ENCODE data around the genes ANKRD40CL and NME2.

DNA sequence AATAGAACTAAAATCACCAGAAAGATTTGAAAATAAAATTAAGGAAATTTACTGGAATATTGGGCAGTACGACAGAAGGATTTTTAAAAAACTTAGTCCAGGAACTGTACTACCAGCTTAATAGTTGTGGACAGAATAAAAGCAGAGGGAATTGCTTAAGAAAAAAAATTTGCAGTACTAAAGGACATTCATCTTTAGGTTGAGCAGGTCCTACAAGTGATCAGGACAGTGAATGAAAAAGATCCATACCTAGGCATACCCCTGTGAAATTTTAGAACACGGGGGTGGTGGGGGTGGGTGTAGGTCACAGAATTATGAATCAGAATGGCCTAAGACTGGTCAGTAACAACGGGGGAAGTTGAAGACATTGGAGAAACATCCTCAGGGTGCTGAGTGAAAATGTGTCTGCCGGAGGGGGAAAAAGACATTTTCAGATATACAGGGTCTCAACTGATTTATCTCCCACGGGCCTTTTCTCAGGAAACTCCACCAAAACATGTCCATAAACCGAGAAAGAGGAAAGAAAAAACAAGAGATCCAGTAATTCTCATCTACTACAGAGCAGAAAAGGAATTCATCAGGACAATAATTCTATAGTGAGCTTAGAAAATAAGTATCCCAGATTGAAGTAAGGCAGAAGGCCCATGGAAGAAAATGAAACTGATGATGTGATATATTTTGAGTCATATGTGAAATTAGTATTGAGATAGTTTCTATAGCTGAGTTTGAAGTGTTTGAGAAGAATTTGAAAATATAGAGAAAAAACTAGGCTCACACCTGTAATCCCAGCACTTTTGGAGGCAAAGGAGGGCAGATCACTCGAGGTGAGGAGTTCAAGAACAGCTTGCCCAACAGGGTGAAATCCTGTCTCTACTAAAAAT, 19.5 kb downstream of the LUC7L3 start:
- PRO-cap, 3 experiments = no peak in any of the 3 experiments
- RAMPAGE, long total RNA = no peak
- RRBS, 2 experiments = no CpG with 5 or more reads among the region's 7 CpGs

DNA sequence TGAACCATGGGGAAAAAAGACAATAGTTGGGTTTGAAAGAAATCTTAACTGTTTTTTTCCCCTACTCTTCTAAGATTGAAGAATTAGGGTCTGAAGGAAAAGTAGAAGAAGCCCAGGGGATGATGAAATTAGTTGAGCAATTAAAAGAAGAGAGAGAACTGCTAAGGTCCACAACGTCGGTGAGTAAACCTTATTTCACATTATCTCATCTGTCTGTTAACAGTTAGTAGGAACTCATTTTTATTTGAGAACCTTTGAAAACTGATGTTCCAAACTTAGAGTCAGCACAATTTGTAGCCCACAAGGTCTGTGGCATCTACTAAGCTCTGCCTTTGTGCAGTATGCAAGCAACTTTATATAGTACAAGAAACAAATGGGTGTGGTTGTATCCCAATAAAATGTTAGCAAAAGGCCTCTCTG, 23.7 kb downstream of the ANKRD40CL start:
- PRO-cap, 3 experiments = no peak in any of the 3 experiments
- RAMPAGE, long total RNA = no peak
- RRBS, 2 experiments = no CpG with 5 or more reads among the region's 2 CpGs

DNA sequence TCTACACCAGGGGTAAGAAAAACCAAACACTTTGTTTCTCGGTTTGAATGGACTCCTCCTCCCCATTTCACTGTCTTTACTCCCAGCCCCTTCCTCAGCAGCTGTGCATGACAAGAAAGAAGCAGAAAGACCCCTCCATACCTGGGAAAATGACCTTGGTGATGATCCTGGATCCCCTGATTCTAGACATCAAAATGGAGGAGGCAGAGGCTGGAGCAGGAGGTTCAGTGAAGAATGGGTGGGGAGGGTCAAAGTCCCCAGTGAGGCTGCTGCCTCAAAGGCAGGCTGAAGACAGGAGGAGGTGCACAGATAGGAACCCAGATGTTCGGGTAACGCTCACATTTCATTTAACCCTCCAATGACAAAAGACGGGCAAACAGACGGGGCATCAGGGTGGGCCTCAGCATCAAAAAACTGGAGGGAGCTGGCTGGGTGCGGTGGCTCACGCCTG, at the start of gene ANKRD40CL:
Gene ANKRD40CL, minus strand, starts transcription at position 197 of the 451 bp plus-strand sequence.
- PRO-cap, 3 experiments = no peak in any of the 3 experiments
- RAMPAGE, long total RNA = no peak
- RRBS, 2 experiments = no CpG with 5 or more reads among the region's 7 CpGs

DNA sequence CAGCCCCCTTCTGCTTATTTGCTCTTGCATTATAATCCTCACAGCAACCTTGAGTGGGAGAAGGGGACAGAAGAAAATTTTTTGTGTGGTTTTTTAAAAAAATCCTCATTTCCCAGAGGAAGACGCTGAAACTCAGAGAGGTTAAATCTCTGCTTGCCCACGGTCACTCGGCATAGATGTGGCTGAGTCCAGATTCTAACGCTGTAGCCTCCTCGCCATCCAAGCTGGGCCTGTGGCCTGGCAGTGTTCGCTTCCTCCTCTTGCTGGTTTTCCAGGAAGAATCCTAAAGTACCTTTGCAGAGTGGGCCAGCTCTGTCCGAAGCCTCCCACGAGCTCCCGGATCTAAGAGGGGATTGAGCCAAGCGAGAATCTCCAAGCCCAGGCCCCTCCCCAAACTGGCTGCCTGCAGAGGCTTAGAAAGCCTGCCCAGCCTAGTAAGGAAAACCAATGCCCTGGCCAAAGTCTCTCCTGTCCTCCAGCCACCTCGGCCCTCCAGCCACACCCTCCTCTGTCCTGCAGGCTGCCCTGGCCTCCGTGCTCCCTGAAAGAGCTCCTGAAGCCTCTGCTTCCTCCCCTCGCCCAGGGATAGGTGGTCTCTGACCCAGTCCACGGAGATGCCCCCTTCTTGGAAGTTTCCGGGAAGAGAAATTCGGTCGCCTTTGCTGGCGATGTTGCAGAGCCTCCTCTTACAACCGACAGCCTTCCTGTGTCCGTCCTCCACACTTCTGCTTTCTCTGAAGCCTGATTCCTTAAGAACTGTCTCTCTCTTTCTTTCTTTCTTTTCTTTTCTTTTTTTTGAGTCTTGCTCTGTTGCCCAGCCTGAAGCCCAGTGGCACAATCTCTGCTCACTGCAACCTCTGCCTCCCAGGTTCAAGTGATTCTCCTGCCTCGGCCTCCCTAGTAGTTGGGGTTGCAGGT, 54.8 kb upstream of the TOB1 start:
- PRO-cap, 3 experiments = no peak in any of the 3 experiments
- RAMPAGE, long total RNA = no peak
- RRBS, 2 experiments = 78% methylated on average over 2 of the region's 21 CpGs; no CpG with 5 or more reads in 1 of the 2 experiments

- PRO-cap, 3 experiments = peak in 1 of 3 experiments; most common plus-strand start chr17:50925557 (in 1); most common minus-strand start chr17:50925426 (in 1)
- RAMPAGE, long total RNA = no peak
- RRBS, 2 experiments = no CpG with 5 or more reads among the region's 7 CpGs
Observed at GRCh38 chr17:50925133-50925621, 59.0 kb upstream of the TOB1 start.

DNA sequence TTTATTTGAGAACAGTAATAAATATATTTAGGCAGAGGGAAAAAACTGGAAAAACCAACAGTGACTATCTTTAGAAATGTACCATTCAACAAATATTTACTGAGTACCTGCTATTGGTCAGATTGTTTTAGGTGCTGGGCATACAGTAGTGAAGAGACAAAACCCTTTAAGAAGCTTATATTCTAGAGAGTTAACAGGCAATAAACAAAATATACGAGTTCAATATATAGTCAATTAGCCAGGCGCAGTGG, 69.6 kb upstream of the TOB1 start:
- PRO-cap, 3 experiments = no peak in any of the 3 experiments
- RAMPAGE, long total RNA = no peak
- RRBS, 2 experiments = no CpG with 5 or more reads among the region's 2 CpGs

DNA sequence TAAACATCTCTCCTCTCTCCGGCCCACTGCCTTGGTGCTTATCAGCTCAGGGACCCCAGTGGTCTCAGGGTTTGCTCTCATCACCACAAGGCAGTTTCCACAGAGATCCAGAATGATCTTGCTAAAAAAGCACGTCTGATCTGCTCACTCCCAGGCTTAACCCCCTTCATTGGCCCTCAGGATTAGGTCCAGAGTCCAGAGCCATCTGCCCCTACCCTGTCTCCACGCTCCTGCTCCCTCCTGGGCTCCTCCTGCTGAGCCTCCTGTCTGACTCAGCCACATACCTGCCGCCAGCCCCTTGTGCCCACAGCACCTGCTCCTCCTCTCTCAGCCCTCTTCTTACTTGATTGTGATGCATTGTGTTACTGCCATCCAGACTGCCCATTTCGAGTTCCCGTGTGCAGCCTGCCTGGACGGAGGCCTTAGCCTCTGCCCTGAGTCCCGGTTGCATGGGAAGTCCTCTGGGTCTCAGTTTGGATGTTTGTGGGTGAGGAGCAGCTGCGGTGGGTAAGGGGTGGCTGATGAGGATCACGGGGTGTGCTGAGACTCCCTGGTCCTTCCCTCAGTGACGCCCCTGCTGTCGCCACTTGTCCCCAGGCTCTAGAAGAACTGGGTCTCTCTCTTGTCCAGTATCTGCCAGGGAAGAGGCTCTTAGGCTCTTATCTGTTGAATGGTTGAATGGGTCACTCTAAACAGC, 76.2 kb upstream of the TOB1 start:
- PRO-cap, 3 experiments = no peak in any of the 3 experiments
- RAMPAGE, long total RNA = no peak
- RRBS, 2 experiments = no CpG with 5 or more reads among the region's 12 CpGs

DNA sequence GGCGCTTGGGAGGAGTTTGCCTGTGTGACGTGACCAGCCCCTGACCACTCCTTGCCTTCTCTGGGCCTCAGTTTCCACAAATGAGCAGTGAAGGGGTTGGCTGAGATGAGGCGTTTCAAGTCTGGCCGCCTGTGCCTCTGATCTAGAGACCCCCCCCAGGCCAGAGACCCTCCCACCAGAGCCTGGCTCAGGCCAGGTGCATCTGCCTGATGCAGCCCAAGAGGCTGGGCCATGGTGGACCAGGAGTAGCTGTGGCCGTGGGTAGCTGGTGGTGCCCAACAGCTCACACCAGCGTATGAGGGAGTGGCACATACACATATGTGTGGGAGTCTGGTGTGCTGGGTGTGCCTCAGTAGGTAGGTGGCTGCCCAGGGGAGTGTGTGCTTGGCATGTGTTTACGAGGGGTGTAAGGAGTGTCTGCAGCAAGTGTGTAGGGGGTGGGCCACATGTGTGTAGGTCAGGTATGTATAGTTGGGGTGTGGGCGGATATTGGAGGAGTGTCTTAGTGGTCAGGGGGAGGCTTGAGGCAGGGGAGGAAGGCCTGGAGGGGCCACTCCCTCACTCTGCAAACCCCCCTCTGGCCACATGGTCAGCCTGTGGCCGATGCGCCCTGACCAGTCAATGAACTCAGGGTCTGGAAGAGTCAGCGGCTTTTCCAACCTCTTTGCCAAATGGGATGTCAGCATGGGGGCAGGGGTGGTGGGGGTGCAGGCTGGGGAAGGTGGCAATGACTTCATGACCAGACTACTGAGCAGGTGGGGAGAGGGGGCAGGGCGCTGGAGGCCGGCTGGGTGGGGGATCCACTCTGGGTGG, 80.5 kb upstream of the TOB1 start:
- PRO-cap, 3 experiments = no peak in any of the 3 experiments
- RAMPAGE, long total RNA = no peak
- RRBS, 2 experiments = no CpG with 5 or more reads among the region's 13 CpGs

DNA sequence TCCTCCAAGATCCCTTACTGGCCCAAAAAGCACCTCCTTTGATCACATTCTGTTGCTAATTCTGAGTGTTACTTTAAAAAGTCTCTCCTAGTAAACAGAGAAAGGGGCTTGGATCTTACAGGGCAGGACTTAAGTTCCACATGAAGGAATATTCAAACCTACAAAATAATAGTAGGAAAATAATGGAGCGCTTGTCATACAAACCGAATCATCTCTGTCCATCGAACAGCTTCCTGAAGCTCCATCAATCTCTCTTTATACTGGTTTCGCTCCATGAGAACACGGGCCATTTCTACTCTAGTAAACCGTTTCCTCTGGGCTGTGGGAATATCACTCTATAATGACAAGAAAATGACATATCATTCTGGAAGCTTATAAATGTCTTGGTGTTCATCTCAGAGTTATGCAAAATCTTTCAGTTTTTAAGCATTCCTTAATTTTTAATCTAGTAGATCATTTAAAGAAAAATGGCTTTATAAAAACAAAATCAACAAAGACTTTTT, 119.1 kb downstream of the SPAG9 start:
- PRO-cap, 3 experiments = no peak in any of the 3 experiments
- RAMPAGE, long total RNA = no peak
- RRBS, 2 experiments = no CpG with 5 or more reads among the region's 6 CpGs

DNA sequence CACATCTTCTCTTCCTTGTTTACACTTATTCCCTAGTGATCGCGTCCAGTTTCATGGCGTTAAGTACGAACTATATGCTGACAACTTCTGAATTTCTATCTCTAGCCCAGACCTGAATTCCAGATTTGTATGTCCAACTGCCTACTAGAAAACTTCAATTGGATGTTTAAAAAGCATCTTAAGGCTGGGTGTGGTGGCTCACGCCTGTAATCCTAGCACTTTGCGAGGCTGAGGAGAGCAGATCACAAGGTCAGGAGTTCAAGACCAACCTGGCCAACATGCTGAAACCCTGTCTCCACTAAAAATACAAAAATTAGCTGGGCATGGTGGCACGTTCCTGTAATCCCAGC, 40.3 kb downstream of the SPAG9 start:
- PRO-cap, 3 experiments = no peak in any of the 3 experiments
- RAMPAGE, long total RNA = no peak
- RRBS, 2 experiments = no CpG with 5 or more reads among the region's 7 CpGs

GRCh38 chr17:51103010-51103612, 17.6 kb downstream of the SPAG9 start:
- PRO-cap, 3 experiments = no peak in any of the 3 experiments
- RAMPAGE, long total RNA = no peak
- RRBS, 2 experiments = no CpG with 5 or more reads among the region's 3 CpGs

GRCh38 chr17:51166112-51167006, at the start of gene NME2:
NME2 (plus strand) TSS chr17:51166411.
- PRO-cap, 3 experiments = peak in 3 of 3 experiments; most common plus-strand start chr17:51166411 (in 3); most common minus-strand start chr17:51166229 (in 1)
- RAMPAGE, long total RNA = start-site peak on the plus strand at chr17:51166410-51166541, 3,972 and 2,384 reads in 2 replicates
- RRBS, 2 experiments = 2 to 3% methylated on average over 65 of the region's 102 CpGs

DNA sequence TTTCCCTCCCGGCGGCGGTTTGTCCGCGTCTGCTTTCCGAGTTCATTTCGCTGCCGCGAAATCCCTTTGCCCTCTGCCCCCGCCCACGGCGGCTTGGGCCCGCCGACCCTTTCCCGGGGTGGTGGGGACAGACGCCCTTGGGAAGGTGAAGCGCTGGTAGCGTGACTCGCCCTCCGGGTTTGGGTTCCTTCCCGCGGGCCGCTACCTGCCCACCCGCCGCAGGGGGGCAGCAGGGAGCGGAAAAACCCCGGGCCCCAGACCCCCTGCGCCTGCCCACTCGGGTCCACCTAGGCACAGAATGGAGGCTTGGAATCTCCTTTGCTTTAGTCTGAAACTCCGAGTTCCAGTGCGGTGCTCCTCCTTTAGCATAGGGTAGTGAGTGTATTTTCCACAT, 793 bp downstream of the NME2 start:
- PRO-cap, 3 experiments = no peak in any of the 3 experiments
- RAMPAGE, long total RNA = no peak
- RRBS, 2 experiments = 2 to 4% methylated on average over 24 of the region's 31 CpGs

- PRO-cap, 3 experiments = no peak in any of the 3 experiments
- RAMPAGE, long total RNA = no peak
- RRBS, 2 experiments = no CpG with 5 or more reads among the region's 7 CpGs
Observed at GRCh38 chr17:51427657-51428170, 167.4 kb downstream of the UTP18 start.

- PRO-cap, 3 experiments = no peak in any of the 3 experiments
- RAMPAGE, long total RNA = no peak
- RRBS, 2 experiments = no CpG with 5 or more reads among the region's 2 CpGs
Observed at GRCh38 chr17:54740703-54741246, 159.9 kb upstream of the TOM1L1 start.

GRCh38 chr17:55265133-55265350, 282 bp downstream of the HLF start:
- PRO-cap, 3 experiments = no peak in any of the 3 experiments
- RAMPAGE, long total RNA = no peak
- RRBS, 2 experiments = 0% methylated on average over 4 of the region's 13 CpGs; no CpG with 5 or more reads in 1 of the 2 experiments

GRCh38 chr17:55265351-55266362, 897 bp downstream of the HLF start:
- PRO-cap, 3 experiments = no peak in any of the 3 experiments
- RAMPAGE, long total RNA = no peak
- RRBS, 2 experiments = 4 to 5% methylated on average over 28 of the region's 67 CpGs

DNA sequence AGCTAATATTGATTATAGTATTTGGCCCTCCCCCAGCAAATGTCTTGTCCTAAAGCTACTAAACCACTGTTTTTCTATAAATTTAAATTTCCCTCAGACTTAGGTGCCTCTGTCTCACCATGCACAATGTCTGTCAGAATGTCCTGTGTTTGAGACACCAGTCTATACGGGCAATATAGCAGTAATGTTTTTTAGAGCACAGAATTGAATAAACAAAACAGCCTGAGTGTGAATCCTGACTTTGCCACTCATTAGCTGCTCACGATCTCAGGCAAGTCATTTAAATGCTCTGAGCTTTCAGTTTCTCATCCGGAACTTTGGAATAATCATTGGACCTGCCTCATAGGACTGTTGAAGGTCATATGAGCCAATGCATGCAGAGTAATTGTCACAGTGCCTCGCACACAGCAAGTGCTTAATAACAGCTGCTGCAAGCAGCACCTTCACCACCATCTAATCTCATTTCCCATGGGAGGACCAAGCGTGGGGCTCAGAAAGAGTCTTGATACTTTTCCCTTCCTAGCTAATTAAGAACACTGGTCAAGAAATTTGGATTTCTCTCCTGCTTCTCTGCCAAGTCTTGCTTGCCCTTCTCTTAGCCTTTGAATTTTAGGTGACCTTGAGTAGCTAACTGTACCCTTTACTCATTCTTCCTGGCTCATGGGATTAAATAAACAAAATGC, 9.8 kb downstream of the HLF start:
- PRO-cap, 3 experiments = no peak in any of the 3 experiments
- RAMPAGE, long total RNA = no peak
- RRBS, 2 experiments = no CpG with 5 or more reads among the region's 5 CpGs

DNA sequence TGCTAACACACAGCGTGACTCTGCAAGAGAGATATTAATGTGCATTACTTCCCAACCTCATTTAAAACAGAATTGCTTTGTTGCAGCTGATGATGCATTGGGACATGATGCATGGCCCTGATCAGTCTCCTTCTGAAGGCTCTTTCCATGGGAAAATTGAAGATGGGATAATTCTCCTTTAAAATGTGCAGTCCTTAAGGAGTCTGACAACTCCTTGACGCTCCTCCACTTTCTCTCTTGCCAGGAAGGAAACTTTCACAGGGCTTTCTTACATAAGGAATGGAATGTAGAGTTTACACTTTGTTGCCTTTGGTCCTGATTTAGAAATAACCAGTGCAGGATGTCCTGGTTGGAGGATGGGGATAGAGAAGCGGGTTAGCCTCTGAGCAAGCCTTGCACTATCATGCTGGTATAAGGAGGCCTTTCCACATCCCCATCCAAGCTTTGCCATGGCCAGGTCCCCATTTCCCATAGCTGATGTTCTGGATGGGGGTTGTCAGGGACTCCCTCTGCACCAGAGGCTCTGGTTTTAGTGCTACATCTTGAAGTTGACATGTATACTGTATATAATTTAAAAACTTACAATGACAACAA, 21.7 kb upstream of the MMD start:
- PRO-cap, 3 experiments = no peak in any of the 3 experiments
- RAMPAGE, long total RNA = no peak
- RRBS, 2 experiments = no CpG with 5 or more reads among the region's 3 CpGs

DNA sequence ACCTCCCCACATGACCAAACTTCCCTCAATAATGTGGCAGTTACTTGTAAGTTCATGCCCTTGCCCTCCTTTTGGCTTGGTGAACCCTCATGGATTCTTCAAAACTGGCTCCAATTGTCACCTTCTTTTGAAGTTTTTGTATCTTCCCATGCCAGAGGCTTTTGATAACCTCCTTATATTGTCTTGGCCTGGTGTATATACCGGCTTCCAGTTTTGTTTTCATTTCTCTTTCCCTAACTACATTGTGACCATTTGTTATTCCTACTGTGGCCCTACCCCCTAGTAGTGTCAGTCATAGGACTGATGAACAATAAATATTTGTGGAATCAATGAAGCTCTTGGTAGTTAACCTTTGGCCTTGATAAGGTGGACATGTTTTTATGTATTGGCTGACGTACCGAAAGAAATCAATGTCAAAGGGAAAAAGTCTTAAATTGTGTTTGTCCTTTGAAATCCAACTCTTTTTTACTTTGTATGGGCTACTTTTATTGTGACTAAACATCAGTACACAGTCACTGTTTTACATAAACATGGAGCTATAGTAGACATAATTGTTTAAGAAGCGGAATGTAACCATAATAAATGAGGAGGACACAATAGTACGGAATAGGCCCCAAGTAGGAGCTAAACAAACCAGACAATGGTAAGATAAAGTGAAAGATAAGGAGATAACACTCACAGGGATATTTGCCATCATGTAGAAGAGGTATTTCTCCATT, 109.7 kb upstream of the MMD start:
- PRO-cap, 3 experiments = no peak in any of the 3 experiments
- RAMPAGE, long total RNA = no peak
- RRBS, 2 experiments = no CpG with 5 or more reads among the region's 5 CpGs